ENCODE measurements around a stretch of chr7.

DNA sequence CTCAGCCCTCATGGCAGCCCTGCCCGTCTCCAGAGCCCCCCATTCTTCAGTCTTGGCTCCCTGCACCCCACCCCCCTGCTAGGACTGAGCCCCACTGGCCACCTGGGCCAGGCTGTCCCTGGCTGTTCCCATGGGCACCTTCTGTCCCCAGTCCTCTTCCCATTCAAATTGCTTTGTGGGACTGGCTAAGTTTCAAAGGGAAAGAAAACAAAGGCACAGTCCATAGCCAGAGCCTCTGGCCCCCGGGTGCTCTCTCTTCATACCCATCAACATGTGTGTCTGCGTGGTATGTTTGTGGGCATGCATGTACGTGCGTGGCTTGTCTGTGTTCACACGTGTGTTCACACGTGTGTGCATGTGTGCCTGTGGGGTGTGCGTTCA is 17.0 kb downstream of the WDR86 start:
- PRO-cap, result unidirectional peak, minus-strand start at position 257 of the sequence

GRCh38 chr7:151460408-151461068 is 20.6 kb upstream of the CRYGN start:
- PRO-cap, result unidirectional peak, minus-strand start at chr7:151460627

GRCh38 chr7:151560199-151560669 is 40.5 kb upstream of the RHEB start:
- PRO-cap, result no peak

DNA sequence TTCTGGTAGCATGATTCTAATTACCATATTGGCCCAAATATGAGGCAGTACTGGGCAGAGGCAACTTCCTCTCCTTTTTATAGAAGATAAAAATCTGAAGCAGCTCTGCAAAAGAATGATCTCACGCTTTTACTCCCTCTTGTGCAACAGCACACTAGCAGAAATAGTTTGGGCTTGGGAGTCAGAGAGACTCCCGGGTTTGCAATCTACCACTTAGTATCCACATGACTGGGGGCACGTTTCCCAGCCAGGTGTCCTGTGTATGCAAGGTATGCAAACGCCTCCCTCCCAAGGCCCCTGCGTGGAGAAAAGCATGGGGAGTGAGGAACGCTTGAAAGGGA is 47.2 kb upstream of the RHEB start:
- PRO-cap, result no peak

DNA sequence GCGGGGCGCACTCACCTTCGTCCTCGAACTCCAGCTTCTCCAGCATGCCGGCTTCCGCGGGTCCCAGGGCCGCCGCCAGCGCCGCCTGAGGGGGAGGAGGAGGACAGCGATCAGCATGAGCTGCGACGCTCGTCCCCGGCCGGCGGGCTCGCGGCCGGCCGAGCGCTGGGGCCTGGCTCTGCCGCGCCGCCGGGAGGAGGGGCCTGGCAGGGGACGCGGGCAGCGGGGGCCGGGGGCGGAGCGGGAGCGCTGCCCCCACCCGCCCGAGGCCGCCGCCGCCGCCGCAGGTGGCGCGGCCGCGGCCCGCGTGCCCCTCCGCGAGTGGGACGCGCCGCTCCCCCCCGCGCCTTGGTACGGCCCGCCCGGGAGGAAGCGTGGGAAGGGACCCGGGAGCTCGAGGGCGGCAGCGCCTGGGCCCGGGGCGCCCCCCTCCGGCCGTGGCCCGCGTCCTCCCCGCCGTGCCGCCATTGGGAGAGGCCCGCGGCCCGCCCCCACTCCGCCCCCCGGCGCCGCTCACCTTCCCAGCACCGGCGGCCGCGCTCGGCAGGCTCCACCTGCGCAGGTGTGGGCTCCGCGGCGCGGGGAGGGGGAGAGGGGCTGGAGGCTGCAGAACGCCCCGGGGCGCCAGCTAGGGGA is 112.5 kb upstream of the RHEB start:
- PRO-cap, result bidirectional peak, plus-strand start at position 516 of the sequence, minus-strand start at position 150 of the sequence

GRCh38 chr7:151818638-151819563 is 58.0 kb downstream of the PRKAG2 start:
- PRO-cap, result no peak

- PRO-cap, result bidirectional peak, plus-strand start at chr7:151822930, minus-strand start at chr7:151822703; bidirectional peak, plus-strand start at chr7:151823099, minus-strand start at chr7:151822985
Observed at GRCh38 chr7:151822379-151823244, 54.3 kb downstream of the PRKAG2 start.

- PRO-cap, result no peak
Observed at GRCh38 chr7:151847711-151848251, 29.1 kb downstream of the PRKAG2 start.

DNA sequence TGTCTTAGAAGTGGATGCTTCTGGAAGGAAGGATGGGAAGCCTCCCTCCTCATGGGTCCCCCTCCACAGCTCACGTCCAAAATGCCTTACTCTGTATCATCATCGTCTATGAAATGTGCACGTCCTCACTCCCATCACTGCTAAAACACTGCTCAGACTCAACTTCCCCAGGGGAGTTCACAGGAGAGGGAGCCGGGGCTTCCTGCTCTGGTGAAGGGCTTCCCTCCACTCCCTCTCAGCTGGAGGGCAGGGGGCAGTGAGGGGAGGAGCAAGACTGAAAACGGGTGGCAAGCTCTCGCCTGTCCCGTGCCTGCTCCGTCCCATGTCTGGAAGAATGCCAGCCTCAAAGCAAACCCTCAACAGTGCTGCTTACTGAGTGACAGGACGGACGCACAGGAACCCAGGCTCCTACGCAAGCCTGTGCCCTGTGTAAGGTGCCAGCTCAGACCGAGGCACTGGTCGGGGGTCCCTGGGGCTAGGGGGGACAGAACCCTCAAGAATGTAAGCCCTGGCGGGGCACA is 25.1 kb downstream of the PRKAG2 start:
- PRO-cap, result no peak

DNA sequence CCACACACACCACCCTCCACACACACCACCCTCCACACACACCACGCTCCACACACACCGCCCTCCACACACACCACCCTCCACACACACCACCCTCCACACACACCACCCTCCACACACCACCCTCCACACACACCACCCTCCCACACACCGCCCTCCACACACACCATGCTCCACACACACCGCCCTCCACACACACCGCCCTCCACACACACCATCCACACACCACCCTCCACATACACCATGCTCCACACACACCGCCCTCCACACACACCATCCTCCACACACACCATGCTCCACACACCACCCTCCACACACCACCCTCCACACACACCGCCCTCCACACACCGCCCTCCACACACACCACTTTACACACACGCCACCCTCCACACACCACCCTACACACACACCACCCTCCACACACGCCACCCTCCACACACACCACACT is 21.7 kb downstream of the PRKAG2 start:
- PRO-cap, result no peak

DNA sequence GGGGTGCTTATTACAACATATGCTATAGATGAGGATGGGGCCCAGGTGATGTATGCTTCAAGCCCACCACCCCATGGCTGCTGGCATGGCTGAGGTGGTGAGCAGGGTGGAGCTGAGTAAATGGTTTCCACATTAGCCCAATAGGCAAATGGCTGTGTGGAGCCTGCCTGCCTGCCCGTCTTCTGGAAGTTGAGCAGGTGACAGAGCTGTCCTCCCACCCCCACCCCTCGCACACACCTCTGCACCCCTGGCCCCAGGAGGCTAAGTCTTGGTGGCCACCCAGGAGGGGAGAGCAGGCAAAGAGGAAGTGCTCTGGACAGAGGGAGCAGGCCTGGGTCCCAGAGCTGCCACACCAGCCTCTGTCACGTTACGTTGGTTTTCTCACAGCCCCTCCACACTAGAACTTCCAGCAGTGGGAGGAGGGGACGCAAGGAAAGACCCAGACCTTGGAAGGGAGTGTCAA is 10.3 kb downstream of the PRKAG2 start:
- PRO-cap, result no peak

- PRO-cap, result no peak
Observed at GRCh38 chr7:151867789-151868886, 8.8 kb downstream of the PRKAG2 start.

- PRO-cap, result bidirectional peak, plus-strand start at chr7:151875688, minus-strand start at chr7:151875527; bidirectional peak, plus-strand start at chr7:151876142, minus-strand start at chr7:151876045
Observed at GRCh38 chr7:151875624-151876228, 1.2 kb downstream of the PRKAG2 start.

DNA sequence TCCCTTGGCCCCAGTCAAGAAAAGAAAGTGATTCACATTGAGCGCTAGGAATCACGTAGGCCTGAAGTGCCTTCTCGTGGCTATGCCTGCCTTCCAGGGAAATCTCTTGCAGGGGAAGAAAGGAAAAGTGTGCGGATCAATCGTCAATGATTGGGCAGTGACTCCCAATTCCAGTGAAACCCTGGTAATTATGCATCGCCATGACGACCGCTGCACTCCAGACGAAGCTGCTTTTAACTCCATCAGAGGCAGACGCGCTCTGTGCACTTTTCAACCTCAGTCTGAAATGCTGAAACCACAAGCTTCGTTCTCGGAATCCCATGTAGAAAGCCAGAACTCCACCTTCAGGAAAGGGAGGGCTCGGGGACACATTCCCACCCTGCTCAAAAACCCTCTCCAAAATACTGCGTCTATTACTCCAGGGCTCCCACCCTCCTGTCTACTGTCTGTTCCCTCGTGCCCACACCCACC is 24.1 kb upstream of the PRKAG2 start:
- PRO-cap, result no peak

- PRO-cap, result no peak
Observed at GRCh38 chr7:152027710-152028387, 2.4 kb downstream of the GALNT11 start.

DNA sequence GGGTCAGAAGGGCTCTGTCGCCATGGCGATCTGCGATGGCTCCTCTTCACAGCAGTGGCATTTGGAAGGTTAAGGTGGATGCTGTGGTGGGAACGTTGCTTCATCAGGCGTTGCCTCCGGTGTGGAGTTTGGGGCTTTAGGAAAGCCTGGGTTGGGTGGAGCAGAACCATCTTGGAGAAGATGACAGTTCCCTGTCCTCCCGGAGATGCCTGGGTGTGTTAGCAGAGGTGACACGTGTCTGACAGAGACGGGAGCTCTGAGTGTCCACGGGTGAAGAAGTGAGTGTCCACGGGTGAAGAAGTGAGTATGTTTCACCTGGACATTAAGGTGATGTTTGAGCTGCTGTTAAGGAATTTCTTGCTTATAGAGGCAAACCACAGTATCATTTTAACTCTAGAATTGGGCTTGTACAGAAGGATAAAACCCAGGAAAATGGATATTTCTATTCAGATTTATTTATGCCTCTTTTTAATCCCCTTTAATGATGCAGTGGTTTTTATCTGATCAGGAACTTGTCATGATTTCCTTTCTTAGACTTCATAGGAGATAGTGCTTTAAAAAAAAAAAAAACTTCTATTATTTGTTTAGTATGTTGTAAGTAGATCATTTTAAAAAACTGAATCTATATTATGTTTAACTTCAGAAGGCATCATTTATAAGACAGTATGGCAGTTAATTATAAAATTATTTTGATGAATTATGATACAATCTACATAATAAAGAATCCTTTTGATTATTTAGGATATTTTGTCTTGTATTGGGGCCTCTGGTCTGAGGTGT is 96.3 kb downstream of the GALNT11 start:
- PRO-cap, result no peak

DNA sequence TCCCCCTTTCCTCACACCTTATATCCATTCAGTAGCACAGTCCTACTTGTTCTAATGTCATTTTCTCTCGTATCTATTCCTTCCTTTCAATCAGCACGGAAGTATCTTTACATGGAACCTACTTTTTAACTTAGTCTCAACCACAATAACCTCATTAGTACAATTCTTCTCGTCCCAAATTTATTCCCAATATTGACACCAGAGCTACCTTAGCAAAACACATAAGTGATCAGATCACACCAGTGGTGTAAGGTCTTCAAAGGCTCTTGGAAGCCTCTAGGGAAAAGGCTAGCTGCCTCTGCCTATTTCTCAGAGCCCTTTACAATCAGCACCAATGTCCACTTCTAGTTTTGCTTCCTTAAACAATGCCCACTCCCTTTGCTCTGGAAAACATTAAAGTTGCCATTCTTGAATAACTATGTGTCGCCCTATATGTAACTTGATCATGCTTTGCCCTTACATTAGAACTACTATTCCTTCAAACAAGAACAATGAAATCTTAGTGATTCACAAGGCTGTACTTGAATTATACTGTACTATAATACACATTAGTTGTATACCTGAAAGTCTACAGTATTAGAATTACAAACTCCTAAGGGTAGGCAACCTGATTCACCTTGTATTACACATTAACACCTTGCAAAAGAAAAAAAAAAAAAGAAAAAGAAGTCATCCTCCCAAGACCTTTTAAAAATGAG is 166.1 kb downstream of the GALNT11 start:
- PRO-cap, result no peak

GRCh38 chr7:152335787-152336648 is 99.8 kb downstream of the KMT2C start:
- PRO-cap, result no peak

- PRO-cap, result no peak
Observed at GRCh38 chr7:152504316-152505144, 68.7 kb upstream of the KMT2C start.

DNA sequence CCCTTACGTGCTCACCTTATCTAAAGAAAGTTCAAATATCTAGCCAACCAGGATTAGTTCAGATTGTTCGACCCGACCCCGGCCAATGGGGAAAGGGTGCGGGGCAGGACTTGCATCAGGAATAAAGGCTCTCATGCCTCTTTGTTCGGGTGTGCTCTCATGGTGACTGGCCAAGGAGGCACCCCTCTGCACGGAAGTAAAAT is 230.5 kb downstream of the ACTR3B start:
- PRO-cap, result no peak

Data from ileum (tissue), 1 donor.